Diencephalon (tissue), 2 donors: ENCODE data around the genes CELSR2, ATXN7L2 and GNAT2.

DNA sequence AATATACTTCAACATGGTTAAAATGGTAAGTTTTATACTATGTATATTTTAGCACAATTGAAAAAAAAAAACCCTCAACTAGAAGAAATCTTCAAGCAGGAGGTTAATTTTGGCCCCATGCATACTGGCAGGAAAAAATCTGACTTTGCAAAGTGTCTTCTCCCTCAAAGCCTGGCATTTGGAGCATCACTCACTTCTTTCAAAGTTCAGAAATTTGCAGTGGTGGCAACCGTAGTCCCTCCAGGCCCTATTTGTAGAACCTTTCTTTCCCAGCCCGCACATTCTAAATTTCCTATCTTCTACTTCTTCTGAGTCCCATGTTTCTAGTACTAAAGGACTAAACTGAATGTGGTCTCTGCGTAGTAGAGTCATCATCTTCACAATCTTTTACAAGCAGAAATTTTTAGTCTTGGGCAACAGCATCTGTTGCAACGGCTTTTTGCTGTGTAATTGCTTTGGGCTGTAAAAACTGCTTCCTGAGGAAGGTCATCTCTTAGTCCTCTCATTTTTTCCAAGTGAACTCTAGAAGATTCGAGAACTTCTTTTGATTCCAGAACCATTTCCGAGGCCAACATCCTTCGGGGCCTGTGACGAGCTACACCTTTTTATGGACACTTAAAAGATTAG, 23.9 kb downstream of the VAV3 start:
- RAMPAGE, long total RNA, result no peak

GRCh38 chr1:108556466-108556871, 3.4 kb upstream of the EEIG2 start:
- RAMPAGE, long total RNA, result no peak

GRCh38 chr1:108570672-108571502, 11.0 kb downstream of the EEIG2 start:
- RAMPAGE, long total RNA, result no peak

- RAMPAGE, long total RNA, result no peak
Measured at GRCh38 chr1:108748506-108749338, 2.2 kb downstream of the STXBP3 start.

DNA sequence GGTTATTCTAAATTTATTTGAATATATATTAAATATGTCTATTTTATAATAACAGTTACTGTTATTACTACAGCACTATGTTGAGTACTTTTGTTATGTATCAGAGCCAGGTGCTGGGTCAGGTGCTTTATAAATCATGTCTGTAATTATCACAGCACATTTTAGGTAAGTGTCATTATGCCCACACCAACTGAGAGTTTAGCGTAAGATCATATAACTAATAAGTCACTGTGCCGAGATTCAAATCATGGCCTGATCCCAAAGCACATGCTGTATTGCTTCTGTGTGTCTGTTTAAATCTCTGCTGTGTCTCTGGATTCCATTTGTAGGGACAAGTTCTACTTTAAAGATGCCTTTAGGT, 1.9 kb downstream of the GPSM2 start:
- RAMPAGE, long total RNA, result no peak

DNA sequence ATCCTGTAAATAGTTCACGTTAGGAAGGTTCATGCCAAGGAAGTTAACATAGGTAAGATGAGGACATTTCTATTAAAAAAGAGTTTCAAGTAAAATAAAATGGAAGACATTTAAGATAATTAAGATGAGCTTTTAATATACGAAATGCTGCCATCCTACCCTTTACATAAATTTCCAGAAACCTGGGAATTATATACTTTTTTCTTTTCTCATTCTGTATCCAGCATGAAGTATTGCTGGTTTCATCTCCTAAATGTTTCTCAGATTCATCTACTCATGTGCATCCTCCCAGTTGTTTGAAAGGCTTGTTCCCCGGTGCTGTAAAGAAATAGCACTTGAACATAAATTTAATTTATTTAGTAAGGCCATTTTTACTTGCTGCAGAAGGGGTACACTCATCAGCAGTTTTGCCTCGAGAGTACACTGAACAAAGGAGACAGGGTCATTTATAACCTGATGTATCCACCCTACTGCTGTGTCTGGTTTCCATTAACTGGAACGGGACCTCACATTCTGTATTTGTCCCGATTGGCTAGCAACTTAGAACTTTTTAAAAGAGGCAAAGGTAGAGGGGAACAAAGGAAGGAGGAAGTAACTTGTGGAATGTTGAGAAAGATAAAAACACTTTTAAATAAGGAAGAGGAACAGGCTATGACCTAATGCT, 12.1 kb downstream of the GPSM2 start:
- RAMPAGE, long total RNA, result no peak

DNA sequence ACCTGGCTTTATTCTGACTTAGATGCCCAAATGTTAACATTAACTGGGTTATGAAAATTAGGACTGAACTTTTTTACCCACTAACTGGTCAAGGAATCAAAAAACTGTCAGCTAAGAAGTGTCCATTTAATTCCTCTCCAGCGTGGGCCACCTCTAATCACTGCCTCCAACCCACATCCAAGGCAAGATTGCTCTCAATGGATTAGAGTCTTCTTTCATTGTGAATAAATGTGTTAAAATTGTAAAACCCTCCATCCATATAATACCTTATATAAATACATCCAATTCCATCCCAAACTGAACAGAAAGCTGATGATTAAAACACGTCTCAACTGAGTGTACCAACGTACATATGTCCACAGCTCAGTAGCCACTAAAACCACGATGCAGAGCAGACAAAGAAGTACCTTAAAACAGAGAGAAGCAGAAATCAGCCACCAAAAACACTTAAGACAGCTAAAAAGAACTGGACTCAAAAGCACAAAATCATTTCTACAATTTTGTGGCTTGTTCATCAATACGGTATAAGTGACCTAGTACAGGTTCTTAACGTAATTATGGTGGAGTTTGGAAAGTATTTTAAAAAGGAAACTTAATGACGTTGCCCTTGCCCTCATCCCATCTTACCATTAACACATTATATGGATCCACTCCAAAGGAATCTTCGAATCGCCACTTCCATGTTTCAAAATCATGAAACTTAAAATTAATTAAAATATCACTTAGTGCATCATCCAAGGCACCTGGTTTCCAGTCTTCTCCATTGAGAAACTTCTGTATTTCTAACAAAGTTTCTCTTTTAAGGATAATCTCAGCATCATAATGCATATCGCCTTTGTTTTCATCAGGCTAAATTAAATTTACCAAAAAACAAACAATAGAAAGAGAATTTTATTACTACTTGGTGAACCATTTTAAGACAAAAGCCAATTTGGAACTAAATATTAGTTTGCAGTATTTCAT, 19.8 kb downstream of the CLCC1 start:
- RAMPAGE, long total RNA, result no peak

GRCh38 chr1:108961270-108961549, 2.1 kb downstream of the CLCC1 start:
- RAMPAGE, long total RNA, result no peak

- RAMPAGE, long total RNA, result no peak
Measured at GRCh38 chr1:109104412-109105608, 7.7 kb downstream of the CFAP276 start.

DNA sequence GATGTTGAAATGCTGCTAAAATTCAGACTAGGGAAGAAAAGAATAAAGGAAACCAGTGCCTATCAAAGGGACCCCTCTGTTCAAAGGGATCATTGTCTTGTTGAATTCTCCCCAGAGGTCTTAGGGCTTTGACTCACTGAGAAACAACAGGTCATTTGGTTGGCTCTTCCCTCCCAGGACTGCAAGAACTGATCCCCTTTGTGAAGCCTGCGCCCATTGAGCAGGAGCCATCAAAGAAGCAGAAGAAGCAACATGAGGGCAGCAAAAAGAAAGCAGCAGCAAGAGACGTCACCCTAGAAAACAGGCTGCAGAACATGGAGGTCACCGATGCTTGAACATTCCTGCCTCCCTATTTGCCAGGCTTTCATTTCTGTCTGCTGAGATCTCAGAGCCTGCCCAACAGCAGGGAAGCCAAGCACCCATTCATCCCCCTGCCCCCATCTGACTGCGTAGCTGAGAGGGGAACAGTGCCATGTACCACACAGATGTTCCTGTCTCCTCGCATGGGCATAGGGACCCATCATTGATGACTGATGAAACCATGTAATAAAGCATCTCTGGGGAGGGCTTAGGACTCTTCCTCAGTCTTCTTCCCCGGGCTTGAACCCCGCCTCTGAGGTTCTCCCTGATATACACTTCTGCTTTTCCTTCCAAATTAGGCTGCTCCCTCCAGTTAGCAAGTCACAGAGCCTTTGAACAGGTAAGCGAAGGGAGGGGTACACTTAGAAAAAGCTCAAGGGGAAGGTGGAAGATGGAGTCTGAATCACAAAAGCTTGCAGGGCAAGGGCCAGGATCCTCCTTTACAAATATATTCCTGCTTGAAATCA, 11.6 kb upstream of the CELSR2 start:
- RAMPAGE, long total RNA, result no peak

- RAMPAGE, long total RNA, result no peak
Measured at GRCh38 chr1:109248926-109249879, at the start of gene CELSR2. TSS of gene CELSR2 (plus strand) at chr1:109249539.

DNA sequence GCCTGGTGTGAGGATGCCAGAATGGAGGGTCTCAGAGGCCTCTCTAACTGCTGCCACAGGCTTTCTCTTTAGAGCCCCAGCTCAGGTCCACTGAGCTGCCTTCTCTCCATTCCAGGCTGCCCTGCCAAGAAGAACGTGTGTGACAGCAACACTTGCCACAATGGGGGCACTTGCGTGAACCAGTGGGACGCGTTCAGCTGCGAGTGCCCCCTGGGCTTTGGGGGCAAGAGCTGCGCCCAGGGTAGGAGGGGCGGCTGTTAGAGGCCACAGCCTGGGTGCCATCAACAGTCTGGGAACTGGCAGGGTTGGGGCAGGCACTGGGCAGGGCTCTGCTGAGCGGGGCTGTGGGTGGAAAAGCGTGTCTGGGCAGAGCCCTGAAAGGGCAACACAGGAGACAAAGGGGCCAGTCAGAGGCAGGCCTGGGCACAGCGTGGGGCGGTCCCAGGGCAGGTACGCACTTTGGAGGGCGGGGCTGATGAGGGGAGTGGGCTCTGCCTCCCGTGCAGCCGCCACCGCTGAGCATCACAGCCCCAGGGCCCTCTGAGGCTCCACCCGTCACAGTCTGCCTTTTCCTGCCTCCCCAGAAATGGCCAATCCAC, 13.8 kb downstream of the CELSR2 start:
- RAMPAGE, long total RNA, result no peak

GRCh38 chr1:109467413-109467728, 1.0 kb downstream of the SYPL2 start:
- RAMPAGE, long total RNA, result no peak

- RAMPAGE, long total RNA, result no peak
Measured at GRCh38 chr1:109483565-109484401, at the start of gene ATXN7L2. TSS of gene ATXN7L2 (plus strand) at chr1:109483905.

- RAMPAGE, long total RNA, result no peak
Measured at GRCh38 chr1:109606060-109606927, 13.1 kb downstream of the GNAT2 start.

- RAMPAGE, long total RNA, result no peak
Measured at GRCh38 chr1:109619290-109620002, at the start of gene GNAT2. TSS of gene GNAT2 (minus strand) at chr1:109619616.

- RAMPAGE, long total RNA, result no peak
Measured at GRCh38 chr1:109821174-109821617, 57.5 kb upstream of the EPS8L3 start.

DNA sequence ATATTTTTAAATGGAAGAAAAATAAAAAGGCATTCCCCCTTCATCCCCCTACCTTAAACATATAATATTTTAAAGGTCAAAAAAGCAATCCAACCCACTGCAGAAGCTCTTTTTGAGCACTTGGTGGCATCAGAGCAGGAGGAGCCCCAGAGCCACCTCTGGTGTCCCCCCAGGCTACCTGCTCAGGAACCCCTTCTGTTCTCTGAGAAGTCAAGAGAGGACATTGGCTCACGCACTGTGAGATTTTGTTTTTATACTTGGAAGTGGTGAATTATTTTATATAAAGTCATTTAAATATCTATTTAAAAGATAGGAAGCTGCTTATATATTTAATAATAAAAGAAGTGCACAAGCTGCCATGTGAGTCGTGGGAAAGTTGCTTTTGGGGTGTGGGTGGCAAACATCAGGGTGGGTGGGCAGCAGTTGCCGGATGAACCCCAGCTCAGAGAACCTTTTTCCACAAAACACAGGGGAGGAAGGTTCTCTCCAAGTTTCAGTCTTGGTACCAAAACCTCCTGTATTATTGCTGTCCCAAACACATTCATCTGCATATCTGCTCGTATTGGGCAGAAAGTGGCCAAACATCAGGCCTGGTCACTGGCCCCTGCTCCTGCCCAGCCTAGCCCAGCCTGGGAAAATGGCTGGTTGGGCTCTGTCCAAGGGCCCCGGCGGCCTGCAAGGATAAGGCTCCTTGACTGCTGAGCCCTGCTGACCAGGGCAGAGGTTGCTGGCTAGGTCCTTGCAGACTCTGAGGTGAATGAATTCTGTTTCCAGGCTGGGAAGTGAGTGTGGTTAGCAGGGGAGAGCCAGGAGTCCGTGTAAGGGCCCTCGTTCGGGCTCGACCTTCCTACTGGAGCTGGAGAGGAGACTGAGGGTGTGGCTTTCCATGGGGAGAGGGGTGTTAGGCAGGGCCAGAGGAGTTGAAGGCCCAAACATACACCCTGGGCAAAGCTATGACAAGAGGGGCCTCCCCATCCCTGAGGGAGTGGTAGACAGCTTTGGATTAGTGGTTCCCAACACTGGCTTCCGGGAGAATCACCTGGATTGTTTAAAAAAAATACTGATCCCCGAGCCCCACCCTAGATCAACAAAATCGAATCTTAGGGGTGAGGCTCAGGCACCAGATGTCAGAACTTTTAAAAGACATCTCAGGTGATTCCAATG, 20.4 kb downstream of the CSF1 start:
- RAMPAGE, long total RNA, result no peak

- RAMPAGE, long total RNA, result no peak
Measured at GRCh38 chr1:110003694-110004952, 19.6 kb downstream of the AHCYL1 start.

- RAMPAGE, long total RNA, result no peak
Measured at GRCh38 chr1:110330096-110330623, 9.0 kb upstream of the RBM15 start.